ENCODE measurements around the genes SMPD1 and APBB1.

- PRO-cap, result no peak
CAGE:
- cytosol, long polyA minus RNA, result no peak
- cytosol, long polyA plus RNA, result no peak
- long polyA plus RNA, result no peak
- nucleus, long polyA minus RNA, result no peak
- nucleus, long polyA plus RNA, result no peak
Measured at GRCh38 chr11:6219284-6220085, 14.1 kb downstream of the C11orf42 start.

DNA sequence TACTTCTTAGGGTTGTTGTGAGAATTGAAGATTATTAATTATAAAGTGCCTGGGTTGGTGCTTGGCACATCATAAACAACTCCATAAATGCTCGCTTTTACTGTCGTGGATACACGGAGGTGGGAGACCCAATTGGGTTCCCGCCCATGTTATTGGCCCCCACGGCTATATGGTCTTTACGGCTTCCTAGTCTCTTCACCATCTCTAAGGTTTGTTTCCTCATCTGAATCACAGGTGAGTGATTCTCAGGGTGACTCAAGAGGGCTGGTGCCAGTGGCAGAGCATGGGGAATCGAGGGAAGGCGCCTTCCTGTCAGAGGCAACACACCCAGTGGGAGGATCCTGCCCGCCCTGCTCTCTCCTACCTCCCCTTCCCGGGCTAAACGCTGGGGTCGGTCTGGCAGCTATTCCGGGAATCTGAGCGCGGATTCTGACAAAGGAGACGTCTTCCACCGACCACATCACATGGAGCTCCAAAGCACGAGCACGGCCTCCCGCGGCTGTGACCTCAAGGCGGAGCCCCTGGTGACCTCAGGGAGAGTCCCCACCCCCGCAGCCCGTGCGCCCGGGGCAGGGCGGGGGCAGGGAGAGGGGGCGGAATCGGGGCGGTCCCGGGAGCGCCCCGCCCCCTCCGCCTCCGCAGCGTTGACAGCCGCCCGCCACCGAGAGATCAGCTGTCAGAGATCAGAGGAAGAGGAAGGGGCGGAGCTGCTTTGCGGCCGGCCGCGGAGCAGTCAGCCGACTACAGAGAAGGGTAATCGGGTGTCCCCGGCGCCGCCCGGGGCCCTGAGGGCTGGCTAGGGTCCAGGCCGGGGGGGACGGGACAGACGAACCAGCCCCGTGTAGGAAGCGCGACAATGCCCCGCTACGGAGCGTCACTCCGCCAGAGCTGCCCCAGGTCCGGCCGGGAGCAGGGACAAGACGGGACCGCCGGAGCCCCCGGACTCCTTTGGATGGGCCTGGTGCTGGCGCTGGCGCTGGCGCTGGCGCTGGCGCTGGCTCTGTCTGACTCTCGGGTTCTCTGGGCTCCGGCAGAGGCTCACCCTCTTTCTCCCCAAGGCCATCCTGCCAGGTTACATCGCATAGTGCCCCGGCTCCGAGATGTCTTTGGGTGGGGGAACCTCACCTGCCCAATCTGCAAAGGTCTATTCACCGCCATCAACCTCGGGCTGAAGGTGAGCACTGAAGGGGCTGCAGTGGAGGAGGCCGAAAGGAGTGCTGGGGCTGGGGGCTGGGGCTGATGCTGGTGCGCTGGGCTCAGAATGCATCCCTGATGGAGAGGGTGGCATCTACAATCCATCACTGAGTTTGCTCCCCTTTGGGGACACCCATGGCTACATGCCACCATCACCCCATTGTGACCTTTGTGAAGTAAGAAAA, at the start of gene SMPD1:
Gene SMPD1 (plus strand): TSS at position 732 of the 1,379 bp plus-strand sequence.
- PRO-cap, result bidirectional peak, plus-strand start at position 746 of the sequence, minus-strand start at position 503 of the sequence; bidirectional peak, plus-strand start at position 1,005 of the sequence, minus-strand start at position 950 of the sequence
CAGE:
- cytosol, long polyA minus RNA, result start-site peak on the plus strand centred at position 731 of the sequence, 20 bp wide, 74 reads
- cytosol, long polyA plus RNA, result start-site peak on the plus strand centred at position 740 of the sequence, 28 bp wide, 470 and 828 reads in 2 replicates
- long polyA plus RNA, result start-site peak on the plus strand centred at position 738 of the sequence, 29 bp wide, 896 and 759 reads in 2 replicates
- nucleus, long polyA minus RNA, result start-site peak on the plus strand centred at position 740 of the sequence, 33 bp wide, 139 reads
- nucleus, long polyA plus RNA, result start-site peak on the plus strand centred at position 739 of the sequence, 25 bp wide, 88 and 229 reads in 2 replicates

- PRO-cap, result bidirectional peak, plus-strand start at chr11:6419150, minus-strand start at chr11:6419085
CAGE:
- cytosol, long polyA minus RNA, result no peak
- cytosol, long polyA plus RNA, result start-site peak on the minus strand at chr11:6419063-6419085, 30 and 125 reads in 2 replicates
- long polyA plus RNA, result start-site peak on the minus strand at chr11:6419060-6419081, 175 and 179 reads in 2 replicates
- nucleus, long polyA minus RNA, result start-site peak on the minus strand at chr11:6419057-6419068, 23 reads
- nucleus, long polyA plus RNA, result no peak
Measured at GRCh38 chr11:6418071-6419329, at the start of gene APBB1. Gene APBB1 (minus strand): TSS chr11:6419094.

- PRO-cap, result no peak
CAGE:
- cytosol, long polyA minus RNA, result no peak
- cytosol, long polyA plus RNA, result no peak
- long polyA plus RNA, result no peak
- nucleus, long polyA minus RNA, result no peak
- nucleus, long polyA plus RNA, result no peak
Measured at GRCh38 chr11:6597947-6599149, 5.1 kb downstream of the RRP8 start.

DNA sequence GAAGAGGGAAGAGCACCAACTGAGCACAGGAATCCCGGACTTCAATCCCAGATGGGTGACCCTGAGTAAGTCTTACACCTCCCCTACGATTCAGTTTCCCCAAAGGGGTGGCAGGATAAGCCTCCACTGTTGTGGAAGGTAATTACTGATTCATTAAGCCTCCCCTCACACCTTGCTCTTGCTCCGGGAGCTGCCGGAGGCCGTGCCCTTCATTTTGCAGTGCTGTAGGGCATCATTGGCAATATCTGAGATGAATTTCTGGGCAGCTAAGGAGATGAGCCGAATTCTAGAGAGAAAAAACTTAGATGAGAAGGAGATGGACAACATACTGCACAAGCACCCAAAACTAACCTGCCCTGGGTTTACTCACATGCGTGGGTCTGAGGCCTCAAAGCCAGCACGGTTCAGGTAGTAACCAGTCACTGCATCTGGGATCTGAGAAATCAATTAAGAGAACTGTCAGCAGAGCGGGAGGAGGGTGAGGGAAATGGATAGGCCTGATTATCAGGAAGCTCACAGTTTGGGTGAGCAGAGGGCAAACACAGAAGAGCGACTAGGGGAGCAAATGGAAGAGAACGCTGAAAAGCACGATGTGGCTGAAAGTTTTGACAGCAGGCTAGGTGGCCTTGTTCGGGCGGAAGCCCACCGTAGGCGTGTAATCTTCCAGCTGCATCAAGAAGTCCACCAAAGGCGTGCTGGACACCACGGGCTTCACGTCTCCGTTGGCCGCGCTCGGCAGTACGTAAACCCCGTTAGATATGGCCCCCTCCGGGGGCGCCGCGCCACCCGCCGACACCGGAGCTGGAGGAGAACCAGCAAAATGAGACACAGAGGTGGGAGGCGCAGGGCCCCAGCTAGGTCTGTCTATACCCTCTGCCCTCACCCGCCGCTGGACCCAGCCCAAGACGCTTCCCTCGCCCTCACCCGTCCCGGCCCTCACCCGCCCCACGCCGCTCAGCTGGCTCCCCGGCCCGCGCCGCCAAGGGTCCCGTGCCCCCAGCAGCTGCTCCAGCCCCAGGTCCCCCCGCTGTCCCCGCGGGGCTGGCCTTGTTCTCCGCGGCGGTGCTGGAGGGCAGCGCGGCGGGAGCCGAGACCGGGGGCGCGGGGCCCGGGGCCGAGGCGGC, 636 bp downstream of the TAF10 start:
- PRO-cap, result unidirectional peak, plus-strand start at position 687 of the sequence
CAGE:
- cytosol, long polyA minus RNA, result no peak
- cytosol, long polyA plus RNA, result no peak
- long polyA plus RNA, result no peak
- nucleus, long polyA minus RNA, result no peak
- nucleus, long polyA plus RNA, result no peak

DNA sequence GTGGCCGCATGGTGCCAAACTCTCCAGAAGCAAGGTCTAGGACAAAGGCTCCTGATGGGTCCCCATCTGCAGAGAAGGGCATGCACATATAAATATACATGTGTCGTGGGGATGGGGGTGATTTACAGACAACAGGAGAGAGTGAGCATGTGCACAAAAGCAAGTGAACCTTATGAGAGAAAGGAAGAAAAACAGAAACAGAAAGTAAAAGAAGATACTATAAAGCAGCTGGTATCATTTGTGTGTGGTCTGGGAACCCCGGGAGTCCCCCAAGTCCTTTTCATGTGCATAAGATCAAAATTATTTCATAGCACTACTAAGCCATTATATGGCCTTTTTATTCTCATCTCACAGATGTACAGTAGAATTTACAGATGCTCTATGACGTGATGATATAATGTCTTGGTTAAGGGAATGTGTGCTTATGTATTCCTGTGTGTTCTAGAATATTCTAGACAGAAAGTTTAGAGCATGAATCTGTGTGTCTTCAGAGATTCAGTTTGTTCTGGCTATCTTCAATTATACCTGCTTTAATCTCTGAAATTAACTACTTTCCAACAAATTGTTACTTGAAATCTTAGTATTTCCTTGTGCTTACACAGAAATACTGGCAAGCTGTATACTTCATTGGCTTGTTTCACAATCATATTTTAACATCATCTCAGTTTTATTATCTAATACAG, 8.5 kb upstream of the TPP1 start:
- PRO-cap, result no peak
CAGE:
- cytosol, long polyA minus RNA, result no peak
- cytosol, long polyA plus RNA, result no peak
- long polyA plus RNA, result no peak
- nucleus, long polyA minus RNA, result no peak
- nucleus, long polyA plus RNA, result no peak

DNA sequence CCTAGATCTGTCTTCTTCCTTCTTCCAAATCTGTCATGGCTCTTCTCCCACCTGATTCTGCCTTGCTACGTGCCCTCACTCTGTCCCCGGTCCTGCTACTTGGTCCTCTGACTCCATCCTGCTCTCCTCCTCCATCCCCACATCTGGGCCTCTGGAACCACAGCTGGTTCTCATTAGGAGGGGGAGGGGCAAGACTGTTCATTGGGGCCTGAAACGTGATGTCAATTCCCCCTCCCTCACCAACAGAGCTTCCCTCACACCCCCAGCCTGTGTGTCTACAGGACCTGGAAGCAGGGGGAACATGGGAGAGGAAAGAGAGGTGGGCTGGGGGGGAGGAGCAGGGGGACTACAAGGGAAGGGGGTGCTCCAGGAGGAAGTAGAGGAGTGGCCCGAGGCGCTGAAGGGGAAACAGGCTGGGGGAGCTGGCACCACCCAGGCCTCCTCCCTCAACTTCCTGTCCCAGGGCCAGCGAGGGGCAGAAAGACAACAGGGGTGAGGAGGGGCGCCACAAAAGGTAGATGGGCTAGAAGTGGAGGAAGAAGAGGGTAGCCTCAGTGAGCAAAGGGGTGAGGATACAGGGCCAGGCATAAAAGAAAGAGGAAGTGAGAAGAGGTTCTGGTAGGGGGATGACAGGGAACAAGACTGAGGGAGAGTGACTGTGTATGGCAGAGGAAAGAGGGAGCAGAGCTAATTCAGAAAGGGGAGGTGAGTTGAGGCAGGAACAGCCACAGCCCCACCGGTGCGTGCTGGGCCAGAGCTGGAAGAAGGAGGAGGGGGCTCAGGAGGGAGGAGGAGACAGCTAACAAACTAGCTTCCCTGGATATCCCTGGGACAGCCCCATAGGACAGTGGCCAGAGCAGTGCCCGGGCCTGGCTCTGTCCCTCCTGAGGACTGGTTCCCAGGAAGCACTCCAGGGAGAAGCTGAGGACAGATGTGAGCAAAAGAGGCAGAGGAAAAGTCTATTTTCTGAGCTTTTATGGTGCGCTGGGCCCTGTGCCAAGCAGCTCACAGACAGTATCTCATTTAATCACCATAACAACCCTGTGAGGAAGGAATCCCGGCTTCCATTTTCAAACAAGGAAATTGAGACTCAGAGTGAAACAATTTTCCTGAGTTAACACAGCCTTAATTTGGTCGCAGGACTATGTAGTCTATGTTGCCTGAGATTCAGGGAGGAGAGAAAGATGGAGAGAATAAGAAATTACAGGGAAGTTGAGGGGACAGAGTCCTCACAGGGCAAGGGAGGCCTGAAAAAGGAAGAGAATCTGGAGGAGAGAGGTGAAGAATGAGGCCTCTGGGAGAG, 8.6 kb downstream of the DCHS1 start:
- PRO-cap, result no peak
CAGE:
- cytosol, long polyA minus RNA, result no peak
- cytosol, long polyA plus RNA, result no peak
- long polyA plus RNA, result no peak
- nucleus, long polyA minus RNA, result no peak
- nucleus, long polyA plus RNA, result no peak

GRCh38 chr11:6678983-6679717, 4.0 kb downstream of the MRPL17 start:
- PRO-cap, result no peak
CAGE:
- cytosol, long polyA minus RNA, result no peak
- cytosol, long polyA plus RNA, result no peak
- long polyA plus RNA, result no peak
- nucleus, long polyA minus RNA, result no peak
- nucleus, long polyA plus RNA, result no peak

DNA sequence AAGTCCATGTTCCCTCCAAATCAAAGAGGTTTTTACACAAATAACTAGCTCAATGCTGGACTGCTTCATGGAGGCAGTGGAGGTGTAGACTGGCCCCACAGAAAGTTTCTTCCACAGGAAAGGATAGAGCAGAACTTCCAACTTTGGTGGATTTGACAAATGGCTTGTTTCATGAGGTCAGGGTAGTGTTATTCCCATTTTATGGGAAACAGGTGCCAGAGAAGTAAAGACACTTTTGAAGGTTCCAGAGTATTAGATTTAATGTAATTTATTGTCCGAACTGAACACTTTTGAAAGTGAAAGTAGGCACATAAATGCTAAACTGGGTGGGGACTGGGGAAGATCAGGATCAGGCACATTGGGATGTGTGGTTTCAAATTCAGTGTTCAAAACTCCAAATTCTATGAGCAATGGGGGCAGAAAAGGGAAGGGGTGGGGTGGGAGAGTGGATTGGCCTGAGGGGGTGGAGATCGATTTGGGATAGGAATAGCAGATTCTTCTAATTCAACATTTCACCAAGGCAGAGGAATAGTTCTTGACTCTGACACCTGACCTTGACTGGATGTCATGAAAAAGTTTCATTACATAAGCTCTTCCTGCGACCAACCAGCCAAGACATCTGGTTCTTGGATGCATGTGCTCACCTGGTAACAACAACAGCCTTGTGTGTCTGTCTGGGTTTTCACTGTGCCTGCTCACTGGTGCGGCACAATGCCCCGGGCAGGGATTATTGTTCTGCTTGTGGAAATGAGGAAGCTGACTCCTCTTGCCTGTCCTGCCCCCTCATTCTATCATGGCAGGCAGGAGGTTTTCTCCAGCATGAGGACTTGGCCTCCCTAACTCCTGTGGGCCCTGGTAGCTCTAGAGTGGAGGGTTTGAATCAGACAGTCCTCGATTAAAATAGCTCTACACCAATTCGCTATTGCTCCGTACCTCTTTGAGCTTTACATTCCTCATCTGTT, 10.8 kb downstream of the PPFIBP2 start:
- PRO-cap, result no peak
CAGE:
- cytosol, long polyA minus RNA, result no peak
- cytosol, long polyA plus RNA, result no peak
- long polyA plus RNA, result no peak
- nucleus, long polyA minus RNA, result no peak
- nucleus, long polyA plus RNA, result no peak

DNA sequence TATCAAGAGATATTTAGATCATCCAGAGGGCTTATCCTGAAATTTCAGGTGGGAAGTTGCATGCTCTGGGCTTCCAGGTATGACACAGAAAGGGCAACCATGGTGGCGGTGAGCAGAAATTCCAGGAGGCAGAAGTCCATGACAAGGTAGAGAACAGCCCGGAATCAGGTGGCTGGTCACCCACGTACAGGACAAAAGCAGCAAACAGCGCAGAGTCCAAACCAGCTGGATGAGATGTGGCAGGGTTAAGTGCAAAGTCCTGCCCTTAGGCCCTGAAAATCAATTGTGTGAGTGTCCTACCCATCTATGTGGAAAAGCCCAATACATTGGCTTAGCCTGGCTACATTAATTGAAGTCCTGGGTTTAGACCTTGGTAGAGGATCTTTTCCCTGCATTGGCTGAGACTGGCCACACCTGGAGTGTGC, 11.6 kb downstream of the PPFIBP2 start:
- PRO-cap, result no peak
CAGE:
- cytosol, long polyA minus RNA, result no peak
- cytosol, long polyA plus RNA, result no peak
- long polyA plus RNA, result no peak
- nucleus, long polyA minus RNA, result no peak
- nucleus, long polyA plus RNA, result no peak

- PRO-cap, result no peak
CAGE:
- cytosol, long polyA minus RNA, result no peak
- cytosol, long polyA plus RNA, result no peak
- long polyA plus RNA, result no peak
- nucleus, long polyA minus RNA, result no peak
- nucleus, long polyA plus RNA, result no peak
Measured at GRCh38 chr11:7603814-7604676, 69.3 kb downstream of the CYB5R2 start.

DNA sequence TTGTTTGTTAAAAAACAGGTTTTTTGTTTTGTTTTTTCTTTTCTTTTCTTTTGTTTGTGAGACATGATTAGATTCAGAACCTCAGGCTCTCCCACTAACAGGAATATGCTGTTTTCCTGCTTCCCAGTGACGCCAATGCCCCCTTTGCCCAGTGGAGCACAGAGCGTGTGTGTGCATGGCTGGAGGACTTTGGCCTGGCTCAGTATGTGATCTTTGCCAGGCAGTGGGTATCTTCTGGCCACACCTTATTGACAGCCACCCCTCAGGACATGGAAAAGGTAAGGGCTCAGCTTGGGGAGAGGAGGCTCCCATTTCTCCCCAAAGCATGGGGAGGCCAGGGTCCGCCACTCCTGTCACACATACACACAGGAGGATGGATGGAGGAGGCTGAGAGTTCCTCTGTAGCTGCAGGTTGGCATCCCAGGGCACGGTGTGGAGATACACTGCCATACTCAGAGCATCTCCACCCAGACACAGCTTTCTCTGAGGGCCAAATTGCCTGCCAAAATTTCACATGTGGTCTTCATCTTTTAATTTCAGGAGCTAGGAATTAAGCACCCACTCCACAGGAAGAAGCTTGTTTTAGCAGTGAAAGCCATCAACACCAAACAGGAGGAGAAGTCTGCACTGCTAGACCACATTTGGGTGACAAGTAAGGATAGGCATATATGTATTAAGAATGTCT, 24.9 kb downstream of the CYB5R2 start:
- PRO-cap, result no peak
CAGE:
- cytosol, long polyA minus RNA, result no peak
- cytosol, long polyA plus RNA, result no peak
- long polyA plus RNA, result no peak
- nucleus, long polyA minus RNA, result no peak
- nucleus, long polyA plus RNA, result no peak

DNA sequence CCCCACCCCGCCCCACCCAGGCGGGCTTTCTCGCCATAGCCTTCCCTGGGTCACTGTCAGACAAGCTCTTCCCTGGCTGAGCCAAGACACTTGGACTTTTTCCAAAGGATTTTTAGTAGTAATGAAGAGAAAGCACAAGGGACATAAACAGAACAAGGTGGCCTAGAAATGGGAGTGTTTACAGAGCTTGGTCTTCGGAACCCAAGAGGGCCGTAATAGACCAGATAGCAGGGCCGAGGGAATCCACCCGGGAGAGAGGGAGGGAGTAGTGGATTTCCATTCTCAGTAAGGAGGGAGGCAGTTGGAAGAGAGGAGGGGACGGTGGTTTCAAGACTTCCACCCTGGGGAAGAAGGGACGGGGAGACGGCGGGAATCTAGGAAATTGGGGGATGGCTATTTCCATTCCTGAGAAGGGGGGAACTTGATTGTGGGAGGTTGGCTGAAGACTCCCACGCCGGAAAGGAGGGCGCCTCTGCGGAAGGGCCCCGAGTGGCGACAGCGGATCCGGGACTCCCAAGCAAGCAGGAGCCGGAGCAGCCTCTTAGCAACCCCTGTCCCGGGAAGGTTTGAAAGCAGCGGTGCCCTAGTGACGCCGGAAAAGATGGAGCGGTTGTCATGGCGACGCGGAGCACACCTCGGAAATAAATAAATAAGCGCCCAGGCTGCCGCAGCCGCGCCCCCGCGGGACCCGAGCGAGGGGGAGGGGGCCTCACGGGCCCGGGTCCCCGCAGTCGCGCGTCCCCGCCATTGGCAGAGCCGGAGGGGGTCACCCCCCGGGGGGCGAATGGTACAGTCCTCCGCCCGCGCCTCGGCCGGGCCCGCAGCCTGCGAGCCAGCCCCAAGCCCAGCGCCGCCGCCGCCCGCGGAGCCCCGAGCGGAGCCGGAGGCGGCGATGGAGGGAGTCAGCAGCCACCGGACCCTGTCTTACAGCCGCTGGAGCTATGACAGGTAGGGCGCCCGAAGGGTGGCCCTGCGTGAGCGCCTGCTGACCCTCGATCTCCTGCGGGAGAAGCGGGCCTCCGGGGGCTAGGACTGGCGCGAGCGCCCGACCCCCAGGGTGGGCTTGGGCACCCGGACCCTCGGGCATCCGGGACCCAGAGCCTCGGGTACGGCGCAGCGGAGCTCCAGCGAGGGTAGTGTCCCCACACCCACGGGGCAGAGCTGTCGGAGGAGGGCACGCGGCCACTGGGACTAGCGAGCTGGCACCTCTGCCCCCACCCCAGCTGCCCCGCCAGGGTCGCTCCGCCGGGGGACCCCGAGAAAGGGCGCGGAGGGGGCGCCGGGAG, 31.7 kb downstream of the EIF3F start:
- PRO-cap, result unidirectional peak, plus-strand start at position 877 of the sequence
CAGE:
- cytosol, long polyA minus RNA, result no peak
- cytosol, long polyA plus RNA, result no peak
- long polyA plus RNA, result no peak
- nucleus, long polyA minus RNA, result no peak
- nucleus, long polyA plus RNA, result no peak

DNA sequence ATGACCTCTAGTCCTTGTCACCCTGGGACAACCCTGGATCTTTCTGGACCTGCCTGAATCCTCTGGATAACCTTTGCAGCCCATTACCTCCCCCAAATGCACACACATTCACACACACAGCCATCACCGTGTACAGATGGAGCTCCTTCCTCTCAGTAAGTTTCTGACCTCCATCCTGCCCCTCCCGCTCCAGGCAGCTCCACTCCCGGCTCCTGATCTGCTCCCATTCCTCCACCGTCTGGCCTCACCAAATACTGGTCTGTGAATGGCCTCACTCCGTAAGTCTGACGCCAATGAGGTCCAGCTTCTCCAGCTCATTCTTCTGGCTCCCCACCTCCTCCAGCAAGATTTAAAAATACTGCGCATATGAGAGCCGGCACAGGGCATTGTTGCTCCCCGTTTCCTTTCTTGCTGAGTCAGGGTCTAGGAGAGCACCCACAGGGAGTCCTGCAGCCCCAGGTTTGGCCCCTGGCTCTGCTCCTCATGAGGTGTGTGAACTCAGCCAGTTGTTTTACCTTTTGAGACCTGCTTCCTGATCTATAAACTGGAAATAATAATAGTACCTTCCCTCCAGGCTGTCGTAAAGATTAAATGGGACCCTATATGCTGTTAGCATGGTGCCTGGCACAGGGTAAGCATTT, 14.0 kb upstream of the TUB start:
- PRO-cap, result no peak
CAGE:
- cytosol, long polyA minus RNA, result no peak
- cytosol, long polyA plus RNA, result no peak
- long polyA plus RNA, result no peak
- nucleus, long polyA minus RNA, result no peak
- nucleus, long polyA plus RNA, result no peak

DNA sequence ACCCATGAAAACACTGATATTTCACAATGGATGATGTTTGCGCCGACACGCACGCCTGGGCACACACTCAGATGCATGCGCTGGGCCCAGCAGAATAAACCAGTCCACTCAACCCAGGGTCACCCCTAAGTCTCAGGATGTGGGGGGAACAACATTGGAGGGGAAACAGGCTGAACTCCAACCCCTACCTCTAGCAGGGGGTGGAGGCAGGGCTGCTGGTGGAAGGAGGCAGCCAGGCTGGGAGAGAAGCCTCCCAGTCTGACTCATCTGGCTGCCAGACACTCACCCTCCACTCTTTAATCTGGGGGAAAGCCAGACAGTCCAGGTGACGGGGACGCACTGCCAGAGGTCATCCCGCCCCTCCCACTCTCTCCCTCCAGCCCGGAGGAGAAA, 29.7 kb downstream of the LMO1 start:
- PRO-cap, result no peak
CAGE:
- cytosol, long polyA minus RNA, result no peak
- cytosol, long polyA plus RNA, result no peak
- long polyA plus RNA, result no peak
- nucleus, long polyA minus RNA, result no peak
- nucleus, long polyA plus RNA, result no peak

DNA sequence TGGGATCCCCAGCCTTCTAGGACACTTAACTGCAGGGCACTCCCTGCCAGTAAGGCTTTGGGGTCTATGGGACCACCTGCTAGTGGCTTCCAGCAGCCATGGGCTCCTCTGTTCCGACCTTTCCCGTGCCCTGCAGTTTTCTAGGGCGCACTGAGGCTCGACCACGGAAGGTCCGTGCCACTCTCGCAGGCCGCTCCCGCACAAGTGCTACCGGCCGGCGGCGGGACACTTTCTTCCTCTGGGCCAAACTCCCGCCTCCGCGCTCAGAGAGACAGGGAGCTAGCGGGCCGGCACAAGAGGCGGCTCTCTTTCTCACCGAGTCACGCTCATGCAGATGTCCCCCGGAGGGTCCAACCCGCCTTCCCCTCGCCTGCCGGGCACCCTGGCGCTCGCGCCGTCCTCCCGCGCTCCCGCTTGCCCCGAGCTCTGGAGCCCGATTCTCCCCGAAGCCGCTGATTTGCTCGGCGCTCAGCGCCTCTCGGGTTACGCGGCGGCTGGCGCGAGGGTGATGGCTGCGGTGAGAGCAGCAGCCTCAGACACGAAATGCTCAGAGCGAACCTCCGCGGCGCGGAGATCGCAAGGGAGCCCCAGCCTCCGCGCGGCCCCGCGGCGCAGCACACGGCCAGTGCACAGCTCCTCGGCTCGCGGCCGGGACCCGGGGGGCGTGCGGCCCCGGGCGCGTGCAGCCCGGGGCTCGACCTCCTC, 1.1 kb downstream of the LMO1 start:
- PRO-cap, result unidirectional peak, plus-strand start at position 550 of the sequence
CAGE:
- cytosol, long polyA minus RNA, result no peak
- cytosol, long polyA plus RNA, result no peak
- long polyA plus RNA, result no peak
- nucleus, long polyA minus RNA, result no peak
- nucleus, long polyA plus RNA, result no peak

- PRO-cap, result no peak
CAGE:
- cytosol, long polyA minus RNA, result no peak
- cytosol, long polyA plus RNA, result no peak
- long polyA plus RNA, result no peak
- nucleus, long polyA minus RNA, result no peak
- nucleus, long polyA plus RNA, result no peak
Measured at GRCh38 chr11:8678853-8679544, 3.5 kb downstream of the TRIM66 start.

DNA sequence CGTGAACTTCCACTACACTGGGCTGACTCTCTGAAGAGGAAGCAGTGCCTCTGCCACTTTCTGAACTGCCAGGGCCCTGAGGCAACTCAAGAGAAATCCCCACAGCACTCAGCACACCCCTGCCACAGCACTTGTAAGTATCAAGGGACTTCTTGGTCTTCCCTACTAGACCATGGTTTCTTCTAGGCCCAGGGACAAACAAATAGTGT, 49.7 kb downstream of the RPL27A start:
- PRO-cap, result no peak
CAGE:
- cytosol, long polyA minus RNA, result no peak
- cytosol, long polyA plus RNA, result no peak
- long polyA plus RNA, result no peak
- nucleus, long polyA minus RNA, result no peak
- nucleus, long polyA plus RNA, result no peak

DNA sequence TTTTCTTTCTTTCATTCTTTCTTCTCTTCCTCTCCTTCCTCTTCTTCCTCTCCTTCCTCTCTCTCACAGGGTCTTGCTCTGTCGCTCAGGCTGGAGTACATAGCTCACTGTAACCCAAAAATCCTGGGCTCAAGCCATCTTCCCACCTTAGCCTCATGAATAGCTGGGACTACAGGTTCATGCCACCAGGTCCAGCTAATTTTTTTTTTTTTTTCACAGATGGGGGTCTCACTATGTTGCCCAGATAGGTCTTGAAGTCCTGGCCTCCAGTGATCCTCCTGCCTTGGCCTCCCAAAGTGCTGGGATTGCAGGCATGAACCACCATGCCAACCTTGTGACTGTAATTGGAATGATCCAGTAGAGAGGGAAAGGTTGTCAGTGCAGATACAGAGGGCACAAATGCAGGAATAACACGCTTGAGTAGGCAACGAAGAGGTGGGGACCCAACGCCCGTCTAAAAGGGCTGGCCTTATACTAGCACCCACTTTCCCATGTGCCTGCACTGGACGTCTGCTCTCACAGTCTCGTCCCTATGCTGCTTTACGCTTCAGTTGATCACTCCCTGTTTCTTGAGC, 55.2 kb downstream of the RPL27A start:
- PRO-cap, result no peak
CAGE:
- cytosol, long polyA minus RNA, result no peak
- cytosol, long polyA plus RNA, result no peak
- long polyA plus RNA, result no peak
- nucleus, long polyA minus RNA, result no peak
- nucleus, long polyA plus RNA, result no peak

DNA sequence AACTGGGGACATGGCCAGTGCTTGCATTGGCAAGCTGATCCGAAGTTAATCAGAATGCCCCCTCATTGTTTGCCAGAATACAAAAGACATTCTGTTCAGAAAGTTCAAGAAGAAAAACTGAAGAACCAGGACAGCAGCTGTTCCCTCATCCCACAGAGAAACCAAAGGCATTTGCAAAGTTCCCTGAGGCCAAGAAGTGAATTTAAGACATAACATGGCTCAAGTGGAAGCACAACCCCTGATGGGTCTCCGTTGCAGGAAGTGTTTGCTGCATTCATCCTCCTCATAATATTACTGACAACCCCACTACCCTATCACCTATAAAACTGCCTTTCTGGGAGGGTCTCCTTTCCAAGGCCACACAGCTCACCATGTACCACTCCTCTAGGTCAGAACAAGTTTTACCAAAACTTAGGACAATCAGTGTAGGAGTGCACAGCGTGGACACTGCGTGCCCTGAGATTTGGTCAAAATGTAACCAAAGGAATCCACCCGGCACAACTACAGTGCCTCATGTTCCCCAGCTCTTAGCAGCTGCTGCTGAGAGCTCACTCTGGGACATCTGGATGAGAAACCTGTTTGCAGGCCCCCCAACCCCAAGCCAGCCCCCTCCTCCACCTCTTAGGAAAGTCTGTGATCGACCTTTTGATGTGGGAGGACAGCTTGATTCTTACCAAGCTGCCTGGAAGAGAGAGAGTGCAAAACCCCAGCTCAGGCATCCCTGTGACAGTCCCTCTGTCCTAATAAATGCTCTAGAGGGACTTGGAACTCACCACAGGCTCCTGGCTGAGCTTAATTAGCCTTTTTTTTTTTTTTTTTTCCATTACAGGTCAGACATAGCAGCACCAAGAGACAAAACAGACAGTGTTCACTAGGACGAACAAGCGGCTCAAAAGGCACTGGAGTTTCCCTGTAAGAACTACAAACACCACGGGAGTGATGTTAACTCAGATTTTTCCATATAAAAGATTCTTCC, 938 bp downstream of the DENND2B start:
- PRO-cap, result no peak
CAGE:
- cytosol, long polyA minus RNA, result no peak
- cytosol, long polyA plus RNA, result no peak
- long polyA plus RNA, result no peak
- nucleus, long polyA minus RNA, result no peak
- nucleus, long polyA plus RNA, result no peak

Data from endothelial cell of umbilical vein (primary cell).